Renal cortical epithelial cell (primary cell): ENCODE results near the gene DNAH7.

GRCh38 chr2:190760778-190761117, 111.9 kb downstream of the NAB1 start:
- RRBS = no CpG with 5 or more reads among the region's 20 CpGs

GRCh38 chr2:190898302-190898741, 17.7 kb downstream of the GLS start:
- RRBS = no CpG with 5 or more reads among the region's 6 CpGs

GRCh38 chr2:190906362-190906809, 25.8 kb downstream of the GLS start:
- RRBS = no CpG with 5 or more reads among the region's 3 CpGs

DNA sequence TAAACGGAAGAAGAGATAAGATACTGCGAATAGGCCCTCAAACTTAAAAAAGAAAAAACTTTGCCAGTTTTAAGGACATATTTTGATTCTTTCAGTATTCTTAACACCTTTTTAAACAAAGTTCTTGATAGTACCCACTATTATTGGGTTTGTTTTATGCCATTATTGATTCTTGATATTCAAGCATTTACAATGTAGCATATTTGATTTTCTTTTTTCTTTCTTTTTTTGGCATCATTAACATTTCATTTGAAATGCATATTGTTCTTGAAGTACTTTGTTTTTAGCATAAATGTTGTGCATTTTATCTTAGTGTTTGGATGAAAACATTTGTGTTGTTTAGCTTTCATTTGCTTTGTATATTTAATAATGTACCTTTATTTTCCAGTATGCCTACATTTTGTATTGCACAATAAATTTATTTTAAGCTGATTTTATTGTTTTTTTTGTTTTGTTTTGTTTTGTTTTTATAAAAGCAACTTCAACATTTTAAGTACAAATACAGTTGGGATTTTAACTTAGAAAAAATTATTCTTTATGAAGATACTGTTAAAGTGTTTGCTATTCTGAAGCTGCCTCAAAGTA, 54.3 kb downstream of the GLS start:
- RRBS = no CpG with 5 or more reads among the region's 2 CpGs

GRCh38 chr2:190978308-190979104, 35.5 kb downstream of the STAT1 start:
- RRBS = no CpG with 5 or more reads among the region's 17 CpGs

- RRBS = no CpG with 5 or more reads among the region's 6 CpGs
These were observed 19.9 kb downstream of the STAT1 start for GRCh38 chr2:190994046-190994419.

- RRBS = no CpG with 5 or more reads among the region's 7 CpGs
These were observed 14.8 kb downstream of the STAT1 start for GRCh38 chr2:190999159-190999496.

GRCh38 chr2:191041568-191042077, 27.7 kb upstream of the STAT1 start:
- RRBS = no CpG with 5 or more reads among the region's 2 CpGs

- RRBS = no CpG with 5 or more reads among the region's 11 CpGs
These were observed 50.6 kb upstream of the STAT1 start for GRCh38 chr2:191064430-191065037.

DNA sequence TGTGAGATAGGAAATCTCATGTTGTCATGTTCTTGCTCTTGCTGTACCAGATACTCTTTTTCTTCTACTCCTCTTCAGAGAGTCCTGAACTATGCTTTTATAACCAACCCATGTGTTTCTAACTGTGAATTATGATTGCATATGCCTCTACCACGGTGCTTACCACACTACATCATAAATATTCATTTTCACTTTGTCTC, 23.6 kb downstream of the STAT4 start:
- RRBS = no CpG with 5 or more reads among the region's 1 CpG

DNA sequence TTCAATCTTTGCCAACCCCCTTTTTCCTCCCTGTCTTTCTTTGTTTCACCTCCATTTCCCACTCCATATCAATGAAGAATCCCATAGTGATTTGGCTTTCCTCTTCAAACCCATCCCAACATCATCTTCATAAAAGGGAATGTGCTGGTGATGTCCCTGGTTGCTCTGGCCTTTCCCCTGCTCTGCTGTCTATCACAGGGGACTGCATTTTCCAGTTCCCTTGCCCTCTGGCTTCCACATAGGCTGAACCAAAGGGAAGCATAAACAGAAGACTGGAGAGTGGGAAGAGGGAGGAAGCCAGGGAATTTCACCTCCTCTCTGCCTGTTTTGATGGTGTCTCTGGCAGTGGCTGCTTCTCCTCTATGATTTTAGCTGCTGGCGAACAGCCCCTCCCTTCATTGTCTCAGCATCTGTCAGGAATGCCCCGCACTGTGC, 12.5 kb upstream of the MYO1B start:
- RRBS = no CpG with 5 or more reads among the region's 2 CpGs

GRCh38 chr2:191247623-191248151, 2.5 kb downstream of the MYO1B start:
- RRBS = no CpG with 5 or more reads among the region's 3 CpGs

- RRBS = no CpG with 5 or more reads among the region's 27 CpGs
These were observed 619 bp downstream of the CAVIN2 start for GRCh38 chr2:191846087-191846851.

- RRBS = 3% methylated on average over 22 of the region's 38 CpGs
These were observed 354 bp downstream of the TMEFF2 start for GRCh38 chr2:192194345-192194812.

GRCh38 chr2:195659072-195660248, 2.4 kb downstream of the SLC39A10 start:
- RRBS = no CpG with 5 or more reads among the region's 10 CpGs

GRCh38 chr2:196067970-196069309, at the start of gene DNAH7:
Gene DNAH7 (minus strand): TSS chr2:196068837.
- RRBS = 2% methylated on average over 15 of the region's 55 CpGs

DNA sequence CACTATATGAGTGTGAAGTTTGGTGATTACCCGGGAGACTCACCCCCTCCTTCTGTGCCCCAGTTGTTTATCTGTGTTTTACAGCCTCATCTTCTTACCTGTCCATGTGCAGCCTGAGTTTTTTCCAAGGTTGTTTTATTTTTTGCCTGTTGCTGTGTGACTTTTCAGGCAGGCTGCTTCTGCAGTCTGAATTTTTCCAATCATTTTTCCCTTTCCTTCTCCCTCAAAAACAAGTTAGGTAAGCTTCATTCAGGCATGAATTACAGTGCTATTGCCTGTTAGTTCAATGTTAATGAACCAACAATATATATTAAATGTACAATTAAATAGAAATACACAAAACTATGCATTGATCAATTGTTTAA, 38.5 kb downstream of the STK17B start:
- RRBS = no CpG with 5 or more reads among the region's 1 CpG

- RRBS = no CpG with 5 or more reads among the region's 5 CpGs
These were observed 12.1 kb downstream of the STK17B start for GRCh38 chr2:196159185-196159832.

GRCh38 chr2:196213059-196214278, 42.1 kb upstream of the STK17B start:
- RRBS = no CpG with 5 or more reads among the region's 5 CpGs